Hematopoietic multipotent progenitor cell (in vitro differentiated cells): ENCODE measurements around the gene B3GAT1.

DNA sequence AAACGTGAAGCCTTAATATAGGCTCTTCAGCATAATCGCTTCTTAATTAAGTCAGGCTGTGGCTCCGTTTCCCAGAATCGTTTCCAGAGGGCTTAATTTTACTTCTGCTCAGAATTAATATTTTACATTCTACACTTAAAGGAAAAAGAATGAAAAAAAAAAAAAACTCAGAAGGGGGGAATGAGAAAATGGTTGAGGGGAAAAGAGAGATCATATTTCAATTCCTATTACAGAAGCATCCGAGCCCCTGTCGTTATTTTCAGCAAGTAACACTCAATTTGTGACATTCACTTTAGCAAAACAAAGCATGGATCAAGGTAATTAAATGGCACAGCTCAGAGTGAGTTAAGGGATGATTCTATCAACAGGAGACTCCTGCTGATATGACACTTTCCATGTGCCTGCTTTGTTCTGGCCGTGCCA lies 272.5 kb downstream of the NTM start:
- CAGE, long polyA plus RNA: no peak

- CAGE, long polyA plus RNA: no peak
Measured at GRCh38 chr11:131889207-131889696, 518.8 kb downstream of the NTM start.

GRCh38 chr11:133742511-133742932 lies 102.8 kb downstream of the SPATA19 start:
- CAGE, long polyA plus RNA: no peak

- CAGE, long polyA plus RNA: no peak
Measured at GRCh38 chr11:133787618-133788323, 57.5 kb downstream of the SPATA19 start.

- CAGE, long polyA plus RNA: no peak
Measured at GRCh38 chr11:133810291-133810679, 35.0 kb downstream of the SPATA19 start.

DNA sequence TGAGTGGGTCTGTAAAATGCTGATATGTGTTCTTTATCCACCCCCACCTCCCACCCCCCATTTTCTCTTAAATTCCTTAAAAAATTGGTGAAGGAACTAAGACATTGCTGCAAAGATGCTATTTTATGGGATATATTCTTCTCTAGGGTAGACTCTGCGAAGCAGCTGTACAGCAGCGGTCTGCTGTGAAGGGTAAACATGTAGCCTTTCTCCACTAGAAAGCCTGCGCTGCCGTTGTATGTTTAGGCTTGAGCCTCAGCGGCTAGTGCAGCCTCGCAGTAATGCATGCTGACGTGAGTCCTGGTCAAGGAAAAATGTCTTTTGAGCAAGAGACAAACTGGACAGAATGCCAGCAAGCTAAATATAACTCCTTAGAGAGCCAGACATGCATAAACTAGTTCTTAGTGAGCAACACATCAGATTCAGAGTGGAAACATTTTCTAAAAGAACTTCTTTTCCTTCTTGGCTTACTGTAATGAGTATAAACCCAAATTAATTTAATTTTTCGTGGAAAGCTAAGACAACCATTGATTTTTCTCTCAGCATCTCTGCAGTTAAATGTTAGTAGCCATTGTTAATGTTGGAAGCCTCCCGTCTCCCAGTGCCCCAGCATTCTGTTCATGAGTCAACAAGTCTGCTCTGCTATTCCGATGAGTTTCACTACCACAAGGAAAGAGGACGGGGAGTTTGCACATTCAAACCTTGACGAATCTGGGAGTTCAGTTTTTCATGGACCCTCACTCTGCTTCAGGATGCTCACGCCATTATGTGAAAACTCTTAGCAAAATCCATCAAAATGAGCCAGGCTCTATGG lies 51.3 kb downstream of the JAM3 start:
- CAGE, long polyA plus RNA: no peak

DNA sequence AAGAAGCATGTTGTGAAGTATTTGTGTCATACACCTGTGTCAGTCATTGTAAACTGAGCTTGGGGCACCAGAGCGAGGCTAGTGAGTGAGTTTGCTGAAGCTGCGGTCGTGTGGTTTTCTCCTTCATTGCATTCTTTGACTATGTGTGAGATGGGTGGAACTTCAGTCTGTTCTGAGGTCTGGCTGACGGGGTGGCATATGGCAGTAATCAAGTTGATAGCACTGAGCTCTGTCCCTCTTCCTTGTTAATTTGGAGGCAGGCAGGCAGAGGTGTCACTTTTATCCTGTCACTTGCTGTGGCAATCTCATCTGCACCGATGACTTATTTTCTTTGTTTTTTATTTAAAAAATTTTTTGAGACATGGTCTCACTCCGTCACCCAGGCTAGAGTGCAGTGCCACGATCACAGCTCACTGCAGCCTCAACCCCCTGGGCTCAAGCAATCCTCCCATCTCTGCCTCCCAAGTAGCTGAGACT lies 4.3 kb downstream of the VPS26B start:
- CAGE, long polyA plus RNA: no peak

DNA sequence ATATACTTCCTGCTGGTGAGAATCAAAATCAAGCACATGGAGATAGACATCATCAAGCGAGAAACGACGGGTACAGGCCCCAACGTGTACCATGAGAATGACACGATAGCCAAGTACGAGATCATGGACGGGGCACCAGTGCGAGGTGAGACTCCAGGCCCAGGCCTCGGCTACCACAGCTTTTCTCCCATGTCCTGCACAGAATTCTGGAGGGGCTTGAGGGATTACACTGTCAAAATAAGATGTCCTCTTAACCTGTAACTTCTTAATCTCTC lies 10.1 kb downstream of the THYN1 start:
- CAGE, long polyA plus RNA: no peak

DNA sequence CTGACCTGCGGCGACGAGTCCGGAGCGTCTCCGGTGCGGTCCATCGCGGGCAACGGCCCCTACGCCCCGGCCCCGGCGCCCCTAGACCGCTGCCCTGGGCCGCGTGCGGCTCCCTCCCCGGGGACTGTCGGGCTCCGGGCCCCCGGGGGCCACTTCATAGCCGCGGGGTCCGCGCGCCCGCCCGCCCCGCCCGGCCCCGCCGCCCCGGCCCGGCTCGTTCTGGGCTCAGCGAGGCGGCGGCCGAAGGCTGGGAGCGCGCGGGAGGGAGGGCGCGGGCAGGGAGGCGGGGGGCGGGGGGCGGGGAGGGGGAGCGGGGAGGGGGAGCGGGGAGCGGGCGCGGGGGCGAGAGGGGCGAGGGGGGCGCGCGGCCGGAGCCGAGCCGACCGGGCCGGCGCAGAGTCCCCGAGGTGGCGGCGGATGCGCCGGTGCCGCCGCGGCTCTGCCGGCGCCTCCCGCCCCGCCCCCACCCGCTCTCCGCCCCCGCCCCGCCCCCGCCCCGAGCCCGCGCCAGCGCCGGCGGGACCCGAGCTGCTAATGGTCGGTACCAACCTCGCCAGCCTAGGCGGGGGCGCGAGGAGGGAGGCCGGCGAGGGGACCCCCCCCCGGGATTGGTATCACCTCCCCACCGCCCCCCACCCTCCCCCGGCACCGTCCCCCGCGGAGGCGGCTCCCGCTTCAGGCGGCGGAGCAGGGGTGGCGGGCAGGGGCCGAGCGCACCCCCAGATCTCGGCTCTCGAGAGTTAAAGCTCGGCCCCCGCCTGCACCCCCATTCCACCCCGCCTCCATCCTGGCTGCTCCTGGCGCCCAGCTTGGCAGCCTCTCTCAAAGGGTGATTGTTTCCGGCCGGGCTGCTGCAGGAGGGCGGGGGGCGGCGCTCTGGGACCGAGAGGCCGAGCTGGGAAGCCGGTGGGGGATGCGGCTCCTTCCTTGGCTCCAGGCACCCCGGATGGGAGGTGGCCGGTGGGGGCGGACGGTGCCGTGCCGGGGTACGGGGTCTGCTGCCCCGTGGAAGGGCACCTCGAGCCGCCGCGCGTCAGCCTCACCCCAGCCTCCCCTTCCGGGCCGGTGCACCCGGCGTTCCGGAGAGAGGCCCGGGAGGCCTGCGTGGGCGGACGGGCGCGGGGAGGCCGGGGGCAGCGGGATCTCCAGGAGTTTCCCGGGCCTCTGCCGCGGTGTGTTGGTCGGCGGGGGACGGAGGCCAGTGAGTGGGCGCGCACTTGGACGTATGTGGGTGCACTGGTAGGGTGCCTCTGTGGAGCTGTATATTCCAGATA lies at the start of gene B3GAT1:
TSS of gene B3GAT1 (minus strand) at position 441 of the 1,274 bp plus-strand sequence.
- CAGE, long polyA plus RNA: no peak

DNA sequence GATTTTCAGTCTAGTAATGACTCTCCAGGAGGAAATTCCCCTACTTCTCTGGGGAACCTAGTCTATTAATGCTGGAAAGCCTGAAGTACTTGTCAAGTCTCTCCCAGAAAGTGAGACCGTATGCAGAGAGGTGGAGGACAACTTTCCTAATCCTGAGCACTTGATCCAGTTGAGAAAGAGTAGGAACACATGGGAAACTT lies 588.1 kb upstream of the B3GAT1 start:
- CAGE, long polyA plus RNA: no peak